LUHMES (cell line): ENCODE measurements around the genes ABCB1, TEX47 and LRRD1.

GRCh38 chr7:87038945-87039529 is 20.4 kb downstream of the ELAPOR2 start:
- PRO-cap, result no peak

- PRO-cap, result no peak
These were observed 850 bp upstream of the DMTF1 start for GRCh38 chr7:87151381-87151824.

DNA sequence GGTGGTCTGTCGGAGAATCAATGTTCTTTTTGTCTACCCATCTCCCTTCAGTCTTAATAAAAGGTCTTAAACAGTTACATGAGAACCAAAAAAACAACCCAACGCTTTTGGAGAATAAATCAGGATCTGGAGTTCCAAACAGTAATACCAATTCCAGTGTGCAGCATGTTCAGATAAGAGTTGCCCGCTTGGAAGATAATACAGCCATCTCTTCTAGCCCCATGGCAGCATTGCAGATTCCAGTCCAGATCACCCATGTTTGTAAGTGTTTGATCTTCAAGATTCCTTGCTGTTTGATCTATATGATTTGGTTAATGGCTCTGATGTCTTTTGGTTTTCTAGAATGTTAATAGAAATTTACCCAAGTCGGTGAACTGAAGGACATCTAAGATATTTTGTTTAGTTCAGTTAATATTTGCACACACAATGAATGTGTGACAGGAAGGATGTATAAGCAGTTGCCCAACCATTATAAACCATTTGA is 31.4 kb downstream of the TMEM243 start:
- PRO-cap, result no peak

- PRO-cap, result no peak
These were observed 479 bp downstream of the ABCB1 start for GRCh38 chr7:87600058-87600752.

- PRO-cap, result unidirectional peak, minus-strand start at chr7:87600885
These were observed at the start of gene ABCB1 for GRCh38 chr7:87600753-87601144. Gene ABCB1 (minus strand): TSS chr7:87600884.

DNA sequence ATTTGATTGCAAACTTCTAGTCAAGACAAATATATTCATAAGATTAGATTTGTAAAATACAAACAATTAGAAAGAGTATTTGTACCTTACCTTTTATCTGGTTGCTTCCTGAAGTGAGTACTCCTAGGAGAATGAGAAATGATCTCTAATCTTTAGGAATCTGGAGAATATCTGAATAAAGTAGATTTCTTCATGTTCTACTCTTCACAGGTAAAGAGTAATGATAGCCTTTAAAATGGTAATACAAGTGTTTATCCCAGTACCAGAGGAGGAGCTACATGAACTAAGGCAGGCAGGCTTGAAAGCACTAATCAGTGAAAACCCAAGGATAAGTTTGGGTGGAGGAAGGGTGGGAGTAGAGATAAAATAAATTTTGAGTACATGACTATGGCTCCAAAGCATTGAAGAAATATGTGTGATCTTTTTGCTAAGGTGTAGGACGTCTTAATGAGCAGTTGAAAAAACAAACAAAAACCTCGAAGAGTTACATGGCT is 84.9 kb downstream of the RUNDC3B start:
- PRO-cap, result no peak

DNA sequence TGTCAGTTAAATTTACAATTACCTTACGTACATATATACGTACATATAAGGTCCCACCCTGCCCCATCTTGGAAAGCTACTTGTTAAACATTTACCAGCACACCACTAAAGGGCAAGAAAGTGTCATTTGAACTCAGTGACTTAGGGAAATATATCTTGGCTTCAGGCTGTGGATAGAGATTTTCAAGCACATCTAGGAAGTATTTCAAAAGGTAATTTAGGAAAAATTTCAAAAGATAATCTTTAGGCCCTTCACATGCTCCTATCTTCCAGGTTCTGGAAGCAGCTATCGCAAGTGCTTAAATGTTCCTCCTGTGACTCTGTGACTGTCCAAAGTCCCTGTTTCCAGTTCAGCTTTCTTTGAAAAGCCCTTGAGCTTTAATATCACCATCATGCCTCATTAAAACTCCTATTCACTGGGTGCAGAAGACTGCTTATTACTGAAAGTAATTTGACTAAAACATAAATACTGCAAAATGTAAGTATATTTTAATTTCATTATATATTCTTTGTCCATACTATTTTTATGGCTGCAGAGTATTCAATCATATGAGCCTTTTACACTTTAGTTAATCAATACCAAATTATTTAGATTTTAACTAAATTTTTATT is 9.8 kb upstream of the SRI start:
- PRO-cap, result no peak

GRCh38 chr7:88795563-88795828 is at the start of gene TEX47:
Gene TEX47 (minus strand): TSS chr7:88795737.
- PRO-cap, result no peak

GRCh38 chr7:90212690-90212922 is 1.1 kb downstream of the STEAP2 start:
- PRO-cap, result no peak

GRCh38 chr7:90528528-90528941 is 59.1 kb downstream of the PTTG1IP2 start:
- PRO-cap, result no peak

DNA sequence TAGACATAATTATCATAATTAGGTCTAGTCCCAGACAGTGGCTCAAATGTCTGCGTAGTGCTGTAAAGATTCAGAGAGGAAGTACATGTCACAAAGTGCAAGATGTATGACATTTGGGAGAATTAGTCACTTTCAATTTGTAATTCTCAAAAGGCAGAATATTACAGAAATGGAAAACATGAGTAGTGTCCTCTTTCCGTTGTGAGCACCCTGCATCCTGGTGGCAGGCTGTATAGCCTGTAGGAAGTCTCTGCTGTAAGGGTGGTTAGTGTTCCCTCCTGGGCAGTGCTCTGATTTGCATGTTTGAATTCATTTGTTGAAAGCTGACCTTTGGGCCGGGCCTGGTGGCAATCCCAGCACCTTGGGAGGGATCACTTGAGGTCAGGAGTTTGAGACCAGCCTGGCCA is 17.0 kb downstream of the CDK14 start:
- PRO-cap, result no peak

DNA sequence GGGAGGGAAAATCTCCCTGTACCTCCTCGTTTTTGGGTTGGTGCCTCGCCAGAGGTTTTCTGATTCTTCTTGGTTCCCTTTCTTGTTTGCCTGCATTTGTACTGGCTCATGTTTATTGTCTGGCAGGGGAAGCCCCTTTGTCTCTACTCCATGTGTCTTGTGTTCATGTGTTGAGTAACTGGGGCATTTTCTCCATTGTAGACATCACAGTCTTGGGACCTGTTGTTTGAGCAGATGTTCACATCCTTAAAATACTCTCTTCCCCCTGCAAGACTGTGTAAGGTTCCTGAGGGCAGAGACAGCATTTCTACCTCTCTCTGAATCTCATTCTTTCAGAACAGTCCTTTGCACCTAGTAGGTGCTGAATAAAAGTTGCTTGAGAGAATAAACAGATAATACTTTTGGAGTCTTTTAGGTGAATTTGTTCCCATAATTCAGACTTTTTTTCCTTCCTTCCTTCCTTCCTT is 25.1 kb downstream of the CDK14 start:
- PRO-cap, result no peak

DNA sequence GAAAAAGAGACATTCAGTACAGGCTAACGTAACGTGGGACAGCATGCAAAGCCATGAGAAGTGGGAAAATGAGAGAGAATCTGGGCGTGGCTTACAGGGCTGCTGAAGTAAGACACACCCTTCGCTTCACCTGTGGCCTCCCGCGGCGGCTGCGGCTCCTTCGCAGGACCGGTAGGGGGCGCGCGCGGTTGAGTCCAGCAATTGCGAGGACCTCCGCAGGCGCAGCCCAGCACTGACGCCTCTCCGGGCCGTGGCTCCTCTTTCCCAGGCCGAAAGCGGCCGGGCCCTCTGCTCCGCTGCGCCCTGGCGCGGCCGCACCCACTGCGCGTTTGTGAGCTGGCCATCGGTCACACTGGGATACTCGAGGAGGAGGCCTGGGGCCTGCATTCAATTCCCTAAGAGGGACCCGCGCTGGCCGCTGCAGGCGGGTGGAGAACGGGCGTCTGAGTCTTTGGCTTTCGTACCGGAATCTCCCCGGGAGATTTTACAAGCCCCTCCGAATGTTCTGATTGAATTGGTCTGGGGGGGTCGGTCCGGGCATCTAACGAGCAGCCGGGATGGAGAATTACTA is at the start of gene LRRD1:
TSS of gene LRRD1 (minus strand) at position 266 of the 571 bp plus-strand sequence.
- PRO-cap, result no peak

DNA sequence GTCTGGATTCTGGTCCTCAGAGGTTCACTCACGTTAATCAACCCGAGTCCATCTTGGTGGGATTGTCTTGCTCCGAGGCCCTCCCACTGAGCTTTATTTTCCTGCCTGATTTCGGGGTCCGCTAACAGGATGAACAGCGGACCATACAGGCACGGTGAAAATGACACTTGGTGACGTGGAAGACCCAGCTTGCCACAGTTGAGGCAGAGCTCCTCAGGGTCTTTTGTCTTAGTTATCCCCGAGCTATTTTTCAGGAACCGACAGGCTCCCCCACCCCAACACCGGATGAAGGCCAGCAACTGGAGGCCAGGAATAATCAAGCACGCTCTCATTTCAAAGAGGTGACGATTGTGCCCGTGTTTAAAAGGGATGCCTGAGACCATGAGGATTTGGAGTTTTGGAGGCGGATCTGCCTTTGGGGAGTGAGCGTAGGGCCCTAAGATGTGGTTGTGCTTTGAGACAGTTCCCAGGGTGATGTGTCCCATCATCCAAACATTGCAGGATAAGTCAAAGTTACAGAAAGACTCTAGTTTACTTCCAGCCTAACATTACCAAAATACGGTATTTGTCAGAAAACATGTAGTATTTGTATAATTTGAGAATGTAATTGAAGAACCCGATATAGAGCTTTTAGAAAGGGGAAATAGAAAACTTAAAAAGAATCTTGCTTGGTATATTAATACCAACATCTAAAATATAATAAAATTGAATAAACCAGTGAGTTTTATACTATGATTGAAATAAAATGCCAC is 682 bp upstream of the LRRD1 start:
- PRO-cap, result no peak

- PRO-cap, result no peak
These were observed 7.1 kb downstream of the GATAD1 start for GRCh38 chr7:92454369-92454835.

DNA sequence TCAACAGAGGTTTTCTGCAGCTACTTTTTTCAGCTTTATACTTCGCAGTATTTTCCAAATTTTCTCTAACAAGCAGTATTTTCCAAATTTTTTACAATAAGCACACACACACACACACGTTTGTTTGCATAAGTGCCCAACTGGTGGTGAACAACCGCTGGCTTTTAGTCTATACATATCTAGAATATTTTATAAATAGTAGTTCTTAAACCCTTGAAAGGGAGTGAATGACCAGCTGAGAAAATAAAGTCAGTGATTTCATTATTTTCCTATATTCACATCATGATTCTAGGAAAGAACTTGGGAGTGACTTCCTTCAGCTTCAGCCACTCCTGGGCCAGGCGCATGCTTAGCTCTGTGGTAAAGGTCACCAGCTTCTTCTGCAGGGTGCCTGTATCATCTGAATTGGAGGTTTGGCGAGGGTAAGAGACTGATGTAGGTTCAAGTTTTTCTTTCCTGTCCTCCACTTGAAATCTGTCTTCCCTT is 13.6 kb downstream of the GATAD1 start:
- PRO-cap, result no peak

- PRO-cap, result no peak
These were observed 5.3 kb downstream of the FAM133B start for GRCh38 chr7:92584804-92585429.

GRCh38 chr7:92631339-92632256 is 41.4 kb upstream of the FAM133B start:
- PRO-cap, result no peak

DNA sequence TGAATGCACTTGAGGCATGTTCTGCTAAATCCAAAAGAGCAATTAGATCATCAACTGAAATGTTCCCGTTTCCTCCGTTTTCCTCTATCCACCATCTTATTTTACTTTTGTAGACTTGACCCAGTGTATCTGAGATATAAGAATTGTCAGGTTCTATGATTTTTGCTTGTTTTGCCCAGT is 15.3 kb downstream of the SAMD9 start:
- PRO-cap, result no peak

DNA sequence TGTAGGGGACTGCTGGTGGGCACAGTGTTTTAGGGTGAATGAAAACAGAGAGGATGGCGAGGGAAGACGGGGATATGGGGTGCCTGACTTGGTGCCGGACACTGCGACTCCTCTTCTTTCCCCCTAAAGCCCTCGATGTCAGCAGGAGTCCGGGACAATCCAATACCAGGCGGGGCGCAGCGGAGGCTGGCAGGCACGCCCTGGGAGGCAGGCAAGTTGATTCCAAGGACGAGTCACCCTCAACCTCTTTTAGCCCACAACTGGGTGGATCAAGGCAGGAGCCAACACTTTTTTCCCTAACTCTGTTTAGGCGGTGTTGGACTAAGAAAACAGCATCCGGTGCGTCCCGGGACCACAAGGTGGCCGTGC is 937 bp upstream of the CALCR start:
- PRO-cap, result no peak